Cerebral cortex (tissue), 2 donors: Measurements from ENCODE around the genes OR10AG1, OR8U3, OR5M8, SLC43A3 and SERPING1.

DNA sequence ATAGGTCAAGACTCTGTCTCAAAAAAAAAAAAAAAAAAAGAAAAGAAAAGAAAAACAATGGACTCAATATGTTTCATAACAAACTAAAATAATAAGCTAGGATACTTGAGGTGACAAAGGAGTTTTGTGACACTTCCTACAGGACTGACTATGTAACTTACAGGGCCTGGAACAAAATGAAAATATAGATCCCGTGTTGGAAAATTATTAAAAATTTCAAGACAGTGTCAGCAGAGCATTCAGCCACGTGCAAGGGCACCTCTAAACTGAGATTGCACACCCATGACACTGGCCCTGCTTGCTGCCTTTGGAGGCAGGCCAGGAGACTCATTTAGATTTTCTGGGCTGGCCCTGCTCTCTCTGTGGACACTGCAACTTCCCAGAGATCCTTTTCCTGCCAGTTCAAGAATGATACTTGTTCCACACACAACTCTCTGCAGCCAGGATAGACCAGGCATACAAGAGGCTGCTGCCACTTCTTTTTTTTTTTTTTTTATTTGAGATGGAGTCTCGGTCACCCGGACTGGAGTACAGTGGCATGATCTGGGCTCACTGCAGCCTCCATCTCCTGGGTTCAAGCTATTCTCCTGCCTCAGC lies 56.7 kb upstream of the PTPRJ start:
- PRO-cap, 2 experiments: no peak in any of the 2 experiments

DNA sequence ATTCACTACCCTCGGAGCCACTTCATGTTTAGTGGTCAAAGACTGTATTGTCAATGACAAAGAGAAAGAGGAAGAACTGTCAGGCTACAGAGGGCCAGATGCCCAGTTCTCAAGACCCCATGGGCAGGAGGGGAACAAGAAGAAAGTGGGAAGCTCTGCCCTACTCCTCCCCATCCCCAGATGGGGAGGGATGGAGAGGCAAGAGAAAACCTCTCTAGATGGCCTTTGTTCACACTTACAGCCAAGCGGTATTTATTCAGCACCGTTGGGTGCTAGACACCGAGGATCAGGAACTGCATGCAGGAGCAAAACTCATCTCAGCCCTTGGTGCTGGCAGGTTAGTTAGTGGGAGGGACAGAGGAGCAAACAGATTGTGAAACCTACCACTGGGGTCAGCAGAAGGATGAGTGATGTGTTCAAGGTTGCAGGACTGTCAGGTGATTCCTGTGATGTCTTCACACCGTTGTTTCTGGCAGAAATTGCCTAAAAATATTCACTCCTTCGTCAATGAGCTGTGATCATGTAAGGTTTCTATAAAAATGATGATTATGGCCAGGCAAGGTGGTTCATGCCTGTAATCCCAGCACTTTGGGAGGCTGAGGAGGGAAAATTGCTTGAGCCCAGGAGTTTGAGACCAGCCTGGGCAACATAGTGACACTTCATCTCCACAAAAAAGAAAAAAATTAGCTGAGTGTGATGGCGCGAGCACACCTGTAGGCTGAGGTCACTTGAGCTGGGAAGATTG lies 38.2 kb upstream of the PTPRJ start:
- PRO-cap, 2 experiments: no peak in any of the 2 experiments

GRCh38 chr11:48006483-48006896 lies 26.1 kb downstream of the PTPRJ start:
- PRO-cap, 2 experiments: no peak in any of the 2 experiments

DNA sequence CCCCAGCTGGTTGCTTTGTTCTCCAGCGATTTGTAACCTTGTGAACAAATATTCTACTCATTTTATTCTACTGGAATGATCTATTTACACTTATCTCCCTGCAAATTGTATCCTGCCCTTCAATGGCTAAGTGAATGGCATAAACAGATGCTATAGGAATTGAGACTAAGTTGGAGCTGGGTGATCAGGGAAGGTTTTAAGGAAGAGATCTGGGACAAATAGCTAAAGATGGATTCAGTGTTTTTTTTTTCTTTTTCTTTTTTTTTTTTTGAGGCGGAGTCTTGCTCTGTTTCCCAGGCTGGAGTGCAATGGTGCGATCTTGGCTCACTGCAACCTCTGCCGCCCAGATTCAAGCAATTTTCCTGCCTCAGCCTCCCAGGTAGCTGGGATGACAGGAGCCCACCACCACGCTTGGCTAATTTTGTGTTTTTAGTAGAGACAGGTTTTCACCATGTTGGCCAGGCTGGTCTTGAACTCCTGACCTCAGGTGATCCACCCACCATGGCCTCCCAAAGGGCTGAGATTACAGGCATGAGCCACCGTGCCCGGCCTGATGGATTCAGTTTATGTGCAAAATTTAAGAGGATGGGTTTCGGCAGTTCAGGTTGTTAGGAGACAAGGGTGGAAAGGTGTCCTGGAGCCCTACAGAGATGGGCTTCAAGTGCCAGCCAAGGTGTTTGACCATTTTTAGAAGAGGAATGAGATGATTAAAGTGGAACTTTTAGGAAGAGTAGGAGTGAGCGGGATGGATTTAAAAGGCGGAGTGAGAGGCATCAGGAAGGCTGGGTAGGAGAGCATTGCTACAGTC lies 97.7 kb downstream of the PTPRJ start:
- PRO-cap, 2 experiments: no peak in any of the 2 experiments

- PRO-cap, 2 experiments: no peak in any of the 2 experiments
Observed at GRCh38 chr11:48106902-48107802, 109.5 kb upstream of the OR4B1 start.

GRCh38 chr11:48915835-48916144 lies 67.9 kb downstream of the TRIM51G start:
- PRO-cap, 2 experiments: no peak in any of the 2 experiments

GRCh38 chr11:54537454-54537670 lies 66.4 kb downstream of the OR4C46 start:
- PRO-cap, 2 experiments: no peak in any of the 2 experiments

GRCh38 chr11:55969888-55970112 lies at the start of gene OR10AG1:
Gene OR10AG1, minus strand, starts transcription at chr11:55969945.
- PRO-cap, 2 experiments: no peak in any of the 2 experiments

GRCh38 chr11:56418164-56418660 lies at the start of gene OR8U3:
Gene OR8U3, minus strand, starts transcription at chr11:56418232.
- PRO-cap, 2 experiments: no peak in any of the 2 experiments

DNA sequence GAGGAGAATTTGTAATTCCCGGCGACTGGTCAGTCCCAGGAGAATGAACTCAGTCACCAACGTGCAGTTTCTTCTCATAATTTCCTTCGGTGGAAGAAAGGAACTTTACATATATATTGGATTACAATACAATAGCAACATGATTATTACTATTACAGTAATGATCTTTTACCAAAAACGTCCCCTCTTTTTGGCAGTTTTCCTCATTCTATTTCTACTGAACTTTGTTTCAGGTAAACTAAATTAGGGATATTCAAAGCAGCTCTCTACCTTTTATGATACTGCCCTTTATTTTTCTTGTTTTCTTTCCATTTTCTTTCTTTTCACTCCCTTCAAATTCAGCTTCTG lies at the start of gene OR5M8:
Gene OR5M8 (minus strand): TSS at position 78 of the 348 bp plus-strand sequence.
- PRO-cap, 2 experiments: no peak in any of the 2 experiments

DNA sequence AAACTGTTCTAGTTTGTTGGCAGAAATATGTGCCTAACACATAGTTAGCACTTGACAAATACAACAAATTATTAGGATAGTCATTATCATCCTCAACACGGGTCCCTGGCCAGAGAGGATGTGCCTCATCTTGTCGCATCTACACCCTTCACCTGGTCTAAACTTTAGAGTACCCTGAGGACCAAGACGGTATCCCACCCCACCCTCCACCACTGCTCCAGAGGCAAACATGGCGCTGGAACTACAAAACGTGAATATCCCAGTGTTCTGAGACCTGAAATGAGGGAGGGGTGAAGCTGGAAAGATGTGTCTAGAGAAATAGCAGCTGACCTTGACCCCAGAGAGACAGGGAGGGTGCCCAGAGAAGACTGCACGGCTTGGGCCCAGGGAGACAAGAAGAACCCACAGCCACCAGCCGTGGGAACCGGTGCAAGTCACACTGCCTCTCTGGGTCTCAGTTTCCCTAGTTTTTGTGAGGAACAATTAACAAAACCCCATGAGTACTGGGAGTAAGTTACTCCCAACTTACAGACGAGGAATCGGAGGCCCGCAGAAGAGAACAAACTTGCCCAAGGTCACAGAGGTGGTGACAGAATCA lies 19.4 kb downstream of the TNKS1BP1 start:
- PRO-cap, 2 experiments: no peak in any of the 2 experiments

GRCh38 chr11:57310660-57311613 lies 13.8 kb downstream of the TNKS1BP1 start:
- PRO-cap, 2 experiments: peak in 1 of 2 experiments; most common plus-strand start chr11:57311289 (in 1); most common minus-strand start chr11:57311518 (in 1)

DNA sequence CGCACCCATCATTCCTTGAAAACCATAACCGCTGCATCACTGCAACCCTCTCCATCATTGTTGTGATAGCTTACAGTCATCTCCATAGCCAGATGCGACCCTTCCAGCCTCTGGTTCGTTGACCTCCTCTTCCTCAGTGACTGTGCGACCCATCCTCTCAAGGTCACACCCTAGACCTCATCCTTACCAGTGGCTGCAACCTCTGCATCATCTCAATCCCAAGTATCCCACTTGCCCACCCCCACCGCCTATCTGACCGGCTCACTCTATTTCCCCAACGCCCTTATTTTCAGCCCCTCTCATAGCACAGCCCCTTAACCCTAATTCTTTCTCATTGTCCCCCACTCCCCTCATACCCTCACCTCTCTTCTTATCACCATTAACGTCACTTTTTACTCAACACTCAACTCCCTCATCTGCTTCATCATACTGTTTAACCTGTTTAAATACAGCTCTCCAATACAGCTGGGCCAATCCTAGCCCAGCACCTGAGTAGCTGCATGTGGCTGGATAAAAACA lies 9.7 kb downstream of the TNKS1BP1 start:
- PRO-cap, 2 experiments: no peak in any of the 2 experiments

- PRO-cap, 2 experiments: no peak in any of the 2 experiments
Observed at GRCh38 chr11:57321159-57321506, 3.6 kb downstream of the TNKS1BP1 start.

GRCh38 chr11:57323485-57324026 lies 1.2 kb downstream of the TNKS1BP1 start:
- PRO-cap, 2 experiments: peak in 1 of 2 experiments; most common plus-strand start chr11:57323865 (in 1)

- PRO-cap, 2 experiments: peak in 1 of 2 experiments; most common plus-strand start chr11:57427219 (in 1); most common minus-strand start chr11:57427152 (in 1)
Observed at GRCh38 chr11:57426369-57427336, at the start of gene SLC43A3. Gene SLC43A3, minus strand, starts transcription at chr11:57427121.

- PRO-cap, 2 experiments: no peak in any of the 2 experiments
Observed at GRCh38 chr11:57541034-57541582, 3.7 kb downstream of the SMTNL1 start.

- PRO-cap, 2 experiments: peak in 1 of 2 experiments; most common plus-strand start chr11:57597685 (in 1); most common minus-strand start chr11:57597491 (in 1)
Observed at GRCh38 chr11:57597188-57597810, at the start of gene SERPING1. Gene SERPING1, plus strand, starts transcription at chr11:57597685.

DNA sequence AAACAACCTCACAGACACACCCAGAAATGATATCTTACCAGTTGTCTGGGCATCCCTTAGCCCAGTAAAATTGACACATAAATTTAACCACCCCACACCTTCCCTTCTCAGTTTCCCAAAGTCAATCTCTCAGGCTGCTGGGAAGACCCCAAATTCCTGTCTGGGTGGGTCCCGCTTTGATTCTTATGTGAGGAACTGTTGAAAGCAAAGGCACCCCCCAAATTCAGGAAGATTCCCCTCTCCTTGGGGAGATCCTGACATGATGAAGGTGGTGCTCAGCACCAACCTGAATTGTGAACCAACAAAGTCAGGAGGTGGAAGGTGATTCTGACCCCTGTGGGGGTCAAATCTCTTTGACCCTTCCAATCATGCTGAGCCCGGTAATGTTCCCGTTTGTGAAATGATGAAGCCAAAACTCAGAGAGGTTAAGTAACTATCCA lies 18.9 kb downstream of the SERPING1 start:
- PRO-cap, 2 experiments: no peak in any of the 2 experiments

- PRO-cap, 2 experiments: no peak in any of the 2 experiments
Observed at GRCh38 chr11:57637496-57638043, 12.1 kb downstream of the YPEL4 start.